Cardiac ventricle fibroblast (primary cell): ENCODE results near the genes NPNT, GIMD1, ETNPPL, MCUB and RRH.

GRCh38 chr4:105645714-105646034 is 62.8 kb downstream of the INTS12 start:
- RAMPAGE, long total RNA: no peak

- RAMPAGE, long total RNA: no peak
Measured at GRCh38 chr4:105894695-105895760, at the start of gene NPNT. Gene NPNT, plus strand, starts transcription at chr4:105895471.

GRCh38 chr4:106119691-106120239 is 196.2 kb downstream of the TBCK start:
- RAMPAGE, long total RNA: no peak

DNA sequence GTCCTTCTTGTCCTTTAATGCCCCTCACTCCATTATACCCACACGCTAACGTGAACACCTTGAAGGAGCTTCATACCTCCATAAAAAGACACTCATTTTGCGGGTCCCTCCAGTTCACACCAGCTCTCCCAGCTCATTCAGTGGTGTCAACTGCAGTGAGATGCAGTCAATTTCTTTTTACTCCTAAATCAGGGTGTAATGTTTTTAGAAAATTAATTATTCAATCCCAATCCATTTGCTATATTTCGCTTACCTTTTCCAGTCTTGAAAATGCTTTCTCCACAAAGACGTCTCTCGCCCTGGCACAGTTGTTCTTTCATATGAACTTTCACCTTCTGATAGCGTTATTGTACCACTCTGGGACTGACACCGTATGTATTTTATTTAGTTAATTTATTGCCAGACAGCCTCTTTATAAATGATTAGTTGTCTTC is at the start of gene GIMD1:
Gene GIMD1 (minus strand): TSS at position 322 of the 434 bp plus-strand sequence.
- RAMPAGE, long total RNA: no peak

- RAMPAGE, long total RNA: no peak
Measured at GRCh38 chr4:107837118-107838052, 12.7 kb downstream of the SGMS2 start.

- RAMPAGE, long total RNA: no peak
Measured at GRCh38 chr4:108029988-108030209, 40.2 kb downstream of the HADH start.

DNA sequence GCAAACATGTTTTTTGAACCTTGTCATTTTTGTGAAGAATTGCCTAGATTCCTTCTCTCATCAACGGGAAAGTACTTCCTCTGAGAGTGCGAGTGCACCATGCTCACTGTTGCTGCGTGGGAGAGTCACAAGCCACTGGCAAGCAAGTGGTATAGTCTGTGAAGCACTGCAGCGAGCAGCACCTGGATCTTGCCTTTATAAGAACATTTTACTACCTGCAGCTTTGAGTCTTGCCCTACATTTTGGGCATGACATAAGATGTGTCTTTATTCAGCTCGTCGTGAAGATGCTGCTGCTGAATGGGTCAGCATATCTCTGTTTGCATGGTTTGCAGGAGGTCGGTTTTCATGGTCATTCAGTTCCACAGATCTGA is 44.9 kb downstream of the HADH start:
- RAMPAGE, long total RNA: no peak

DNA sequence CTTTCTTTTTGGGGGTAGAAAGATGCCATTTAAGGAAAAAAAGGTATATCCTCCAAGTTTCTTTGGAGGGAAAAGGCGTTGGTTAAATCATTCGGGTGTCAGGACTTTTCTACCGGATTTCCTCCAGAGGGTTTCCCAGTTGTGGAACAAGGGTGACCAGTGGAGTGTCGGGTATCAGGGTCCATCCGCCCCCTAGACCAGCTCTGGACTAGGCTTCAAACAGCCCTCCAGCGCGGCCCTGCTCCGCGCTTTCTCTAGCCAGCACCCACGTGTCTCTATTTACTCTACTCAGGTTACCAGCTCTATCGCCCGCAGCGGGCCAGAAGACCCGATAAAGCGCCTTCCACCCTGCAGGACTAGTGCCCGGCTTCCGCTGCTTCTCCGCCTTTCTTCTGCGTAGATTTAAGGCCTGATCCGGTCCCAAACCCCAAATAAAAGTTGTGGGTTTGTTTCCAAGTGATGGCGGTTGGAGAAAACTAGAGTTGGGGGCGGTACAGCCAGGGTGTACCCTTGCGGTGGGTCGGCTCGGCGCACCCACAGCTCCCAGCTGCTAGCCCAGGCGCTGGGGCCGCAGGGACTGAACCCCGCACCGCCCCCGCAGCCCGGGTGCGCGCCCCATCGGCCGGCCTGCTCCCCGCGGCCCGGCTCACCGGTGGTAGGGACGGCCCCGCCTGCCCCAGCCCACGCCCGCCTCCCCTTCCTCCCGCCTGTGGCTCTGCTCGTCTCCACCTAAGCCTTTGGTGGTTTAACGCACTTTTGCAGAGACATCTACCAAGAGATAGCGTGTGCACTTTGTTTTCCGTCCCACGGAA is 2.2 kb downstream of the LEF1 start:
- RAMPAGE, long total RNA: no peak

GRCh38 chr4:108172871-108173617 is 4.3 kb upstream of the LEF1 start:
- RAMPAGE, long total RNA: no peak

DNA sequence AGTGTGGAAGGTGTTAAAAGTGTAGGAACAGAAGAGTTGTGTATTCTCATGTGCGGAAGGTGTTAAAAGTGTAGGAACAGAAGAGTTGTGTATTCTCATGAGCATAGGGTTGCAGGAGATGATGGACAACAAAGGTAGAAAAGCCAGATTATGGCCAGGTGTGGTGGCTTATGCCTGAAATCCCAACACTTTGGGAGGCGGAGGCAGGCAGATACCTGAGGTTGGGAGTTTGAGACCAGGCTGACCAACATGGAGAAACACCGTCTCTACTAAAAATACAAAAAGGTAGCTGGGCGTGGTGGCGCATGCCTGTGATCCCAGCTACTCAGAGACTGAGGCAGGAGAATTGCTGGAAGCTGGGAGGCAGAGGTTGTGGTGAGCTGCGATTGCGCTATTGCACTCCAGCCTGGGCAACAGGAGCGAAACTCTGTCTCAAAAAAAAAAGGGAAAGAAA is 2.5 kb downstream of the RPL34 start:
- RAMPAGE, long total RNA: no peak

GRCh38 chr4:108624348-108625461 is 4.3 kb downstream of the RPL34 start:
- RAMPAGE, long total RNA: no peak

- RAMPAGE, long total RNA: no peak
Measured at GRCh38 chr4:108762545-108763266, at the start of gene ETNPPL. Gene ETNPPL, minus strand, starts transcription at chr4:108763053.

GRCh38 chr4:109434178-109435046 is 797 bp downstream of the SEC24B start:
- RAMPAGE, long total RNA: no peak

GRCh38 chr4:109559960-109560719 is at the start of gene MCUB:
Gene MCUB, plus strand, starts transcription at chr4:109560246.
- RAMPAGE, long total RNA: no peak

DNA sequence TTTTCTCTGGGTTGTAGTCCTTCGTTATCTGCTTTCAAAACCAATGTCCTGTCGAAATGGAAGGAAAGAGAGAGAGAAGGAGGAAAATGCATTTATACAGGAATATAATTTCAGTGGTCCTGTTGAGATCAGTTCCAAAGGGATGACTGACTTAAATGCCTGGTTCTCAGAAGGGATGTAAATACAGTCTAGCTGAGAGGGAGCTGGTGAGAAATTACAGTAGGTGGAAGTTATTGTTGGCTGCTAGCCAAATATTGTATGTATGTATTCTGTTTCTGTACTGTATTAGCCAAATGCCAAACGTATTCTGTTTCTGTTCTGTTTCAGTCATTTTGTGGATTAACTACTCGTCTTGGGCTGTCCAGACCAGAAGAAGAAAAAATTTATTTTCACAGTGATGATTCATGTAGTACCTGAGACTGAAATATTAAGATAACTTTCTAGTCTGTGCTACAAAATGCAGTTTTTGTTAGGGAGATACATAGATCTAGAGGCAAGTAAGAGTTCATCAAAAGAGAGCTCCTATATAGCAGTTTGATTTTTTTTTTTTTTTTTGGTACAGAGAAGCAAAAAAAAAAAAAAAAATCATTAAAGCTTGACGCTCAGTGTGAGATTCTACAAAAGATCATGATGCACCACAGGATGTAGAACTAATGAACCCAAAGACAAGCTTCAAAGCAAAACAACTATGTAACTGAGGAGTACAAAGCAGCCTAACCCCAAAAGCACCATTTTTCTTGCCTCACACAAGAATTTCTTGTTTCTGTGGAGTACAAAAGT is 54.9 kb downstream of the CASP6 start:
- RAMPAGE, long total RNA: no peak

DNA sequence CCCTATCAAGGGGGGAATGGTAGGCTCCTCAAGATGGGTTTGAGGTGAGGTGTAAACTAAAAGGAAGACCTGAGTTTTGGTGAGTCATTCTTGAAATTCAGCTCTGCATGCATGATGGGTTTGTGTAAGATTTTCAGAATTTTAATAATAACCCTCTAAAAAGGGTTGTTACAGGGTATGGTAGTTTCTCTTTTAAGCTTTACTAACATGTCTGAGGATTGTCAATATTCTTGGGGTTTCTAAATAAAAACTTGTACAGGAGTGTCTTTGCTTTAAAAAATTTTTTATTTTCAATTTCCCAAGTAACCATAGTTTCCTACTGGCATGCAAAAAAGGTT is 53.2 kb downstream of the CASP6 start:
- RAMPAGE, long total RNA: no peak

DNA sequence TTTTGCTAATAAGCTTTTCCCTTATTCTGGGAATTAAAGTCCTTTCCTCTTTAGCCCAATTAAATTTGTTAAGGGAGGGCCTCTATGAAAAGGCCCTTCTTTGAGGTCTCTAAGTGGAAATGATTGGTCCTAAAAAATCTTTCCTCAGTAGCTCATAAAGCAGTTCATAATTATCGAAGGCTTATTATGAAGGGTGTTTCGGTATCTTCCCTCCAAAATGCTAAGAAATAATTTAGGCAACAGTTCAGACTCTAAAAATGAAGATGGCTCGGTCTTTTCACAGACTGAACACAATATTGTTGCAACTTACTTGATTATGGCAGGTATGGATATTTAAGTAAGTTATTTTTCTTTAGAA is at the start of gene RRH:
Gene RRH (plus strand): TSS at position 162 of the 358 bp plus-strand sequence.
- RAMPAGE, long total RNA: no peak

- RAMPAGE, long total RNA: no peak
Measured at GRCh38 chr4:110134640-110134936, 63.8 kb downstream of the ELOVL6 start.

DNA sequence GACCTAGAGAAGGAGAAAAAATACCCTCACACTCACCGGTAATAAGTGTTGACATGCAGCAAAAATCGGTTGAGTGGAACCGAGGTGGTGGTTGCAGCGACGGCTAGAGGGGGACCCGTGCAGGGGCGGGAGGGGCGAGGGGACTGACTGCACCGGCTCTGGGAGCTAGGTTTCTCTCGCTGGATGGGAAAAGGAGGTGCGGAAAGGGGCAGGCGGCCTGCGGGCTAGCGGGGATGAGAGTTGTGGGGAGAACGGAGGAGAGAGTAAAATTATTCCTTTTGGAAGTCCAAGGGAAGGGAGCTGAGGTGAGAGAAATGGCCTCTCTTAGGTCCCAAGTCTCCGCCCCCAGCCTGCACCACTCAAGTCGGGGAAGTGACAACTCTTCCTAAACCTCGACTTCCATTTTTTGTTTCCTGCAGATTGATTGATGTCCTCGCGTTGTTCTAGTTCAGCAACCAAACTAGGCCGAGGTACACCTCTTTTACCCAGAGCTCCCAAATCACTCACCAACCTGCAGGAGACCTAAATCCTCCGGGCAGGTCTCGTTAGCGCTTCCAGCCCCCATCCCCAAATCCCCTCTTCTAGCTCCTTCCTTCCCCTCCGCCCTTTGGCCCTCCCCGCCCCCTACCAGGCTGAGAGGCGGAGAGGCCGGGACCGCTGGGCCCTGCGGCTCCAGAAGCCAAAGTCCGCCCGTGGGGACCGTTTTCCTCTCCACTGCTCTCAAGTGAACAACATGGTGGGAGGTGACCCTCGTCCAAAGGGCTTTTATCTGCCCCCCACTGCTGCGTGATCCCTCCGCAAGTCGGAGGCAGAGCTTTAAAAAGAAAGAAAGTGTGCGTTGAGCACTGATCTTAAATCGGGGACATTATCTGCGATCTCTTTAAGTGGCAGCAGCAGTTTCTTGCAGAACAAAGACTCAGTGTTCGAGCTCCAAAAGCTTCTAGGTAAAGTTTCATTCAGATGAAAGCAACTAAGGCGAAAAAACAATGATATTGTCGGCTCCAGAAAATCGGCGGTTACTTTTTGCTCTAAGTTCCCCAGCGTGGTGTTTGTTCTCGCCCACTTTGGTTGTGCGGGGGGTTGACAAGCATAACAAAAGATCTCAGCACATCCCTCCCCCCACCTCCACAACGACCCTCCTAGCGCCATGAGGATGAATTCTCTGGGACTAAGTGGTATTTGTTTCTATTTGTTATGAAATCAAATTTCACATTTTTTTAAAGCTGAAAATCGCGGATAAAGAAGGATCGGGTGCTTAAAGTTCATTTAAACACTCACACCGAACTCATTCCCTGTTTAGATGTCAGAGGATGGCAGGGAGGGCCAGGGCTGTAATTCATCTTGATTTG is 7.1 kb downstream of the PITX2 start:
- RAMPAGE, long total RNA: no peak

DNA sequence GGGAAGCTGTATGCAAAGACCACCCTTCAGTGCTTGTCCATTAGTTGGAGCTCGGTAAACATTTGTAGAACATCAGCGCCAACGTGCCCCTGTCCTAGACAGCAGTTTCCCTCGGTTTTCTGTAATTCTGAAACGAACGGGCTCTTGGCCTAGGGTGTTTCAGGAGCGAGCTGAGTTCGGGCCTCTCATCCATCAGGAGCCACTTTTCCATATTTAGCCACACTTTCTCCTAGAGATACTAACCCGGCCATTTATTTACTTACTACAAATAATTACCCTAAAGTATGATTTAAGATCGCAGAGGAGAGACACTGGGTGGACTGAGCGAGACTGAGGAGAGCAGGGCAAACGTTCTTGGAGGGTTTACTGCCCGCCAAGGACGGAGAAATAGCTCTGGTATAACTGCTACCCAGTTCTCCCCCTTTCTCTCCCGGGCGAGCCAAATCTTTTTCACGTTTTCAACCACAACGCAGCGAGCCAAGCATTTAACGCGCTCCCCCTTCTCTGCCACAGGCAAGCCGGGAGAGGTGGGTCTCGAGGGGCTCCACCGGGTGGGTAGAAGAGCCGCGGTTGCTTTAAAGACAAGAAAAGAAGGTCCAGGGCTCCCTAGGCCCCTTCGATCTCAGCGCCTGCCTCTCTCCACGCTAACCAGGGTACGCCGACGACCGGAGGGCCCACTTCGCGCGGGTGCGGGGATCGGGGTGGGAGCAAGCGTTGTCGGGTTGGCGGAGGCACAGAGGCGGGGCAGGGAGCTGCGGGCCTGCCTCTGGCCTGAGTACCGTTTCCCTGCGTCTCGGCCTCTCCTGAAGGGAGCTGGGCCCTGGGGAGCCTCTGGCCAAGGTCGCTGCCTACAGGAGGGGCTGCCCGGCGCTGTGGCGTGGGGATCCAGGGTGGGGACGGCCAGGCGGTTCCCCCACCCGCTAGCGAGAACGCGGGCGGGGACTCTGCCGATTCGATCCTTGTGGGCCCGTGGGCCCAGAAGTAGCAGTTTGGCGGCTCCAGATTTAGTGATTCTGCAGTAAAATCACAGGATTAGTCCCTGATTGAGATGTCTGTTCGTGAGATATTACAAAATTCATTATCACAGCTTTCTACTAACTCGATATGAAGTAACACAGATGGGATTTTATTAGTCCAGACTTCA is 10.9 kb upstream of the PITX2 start:
- RAMPAGE, long total RNA: no peak